RPMI7951 (cell line): ENCODE data around the gene ZSCAN25.

DNA sequence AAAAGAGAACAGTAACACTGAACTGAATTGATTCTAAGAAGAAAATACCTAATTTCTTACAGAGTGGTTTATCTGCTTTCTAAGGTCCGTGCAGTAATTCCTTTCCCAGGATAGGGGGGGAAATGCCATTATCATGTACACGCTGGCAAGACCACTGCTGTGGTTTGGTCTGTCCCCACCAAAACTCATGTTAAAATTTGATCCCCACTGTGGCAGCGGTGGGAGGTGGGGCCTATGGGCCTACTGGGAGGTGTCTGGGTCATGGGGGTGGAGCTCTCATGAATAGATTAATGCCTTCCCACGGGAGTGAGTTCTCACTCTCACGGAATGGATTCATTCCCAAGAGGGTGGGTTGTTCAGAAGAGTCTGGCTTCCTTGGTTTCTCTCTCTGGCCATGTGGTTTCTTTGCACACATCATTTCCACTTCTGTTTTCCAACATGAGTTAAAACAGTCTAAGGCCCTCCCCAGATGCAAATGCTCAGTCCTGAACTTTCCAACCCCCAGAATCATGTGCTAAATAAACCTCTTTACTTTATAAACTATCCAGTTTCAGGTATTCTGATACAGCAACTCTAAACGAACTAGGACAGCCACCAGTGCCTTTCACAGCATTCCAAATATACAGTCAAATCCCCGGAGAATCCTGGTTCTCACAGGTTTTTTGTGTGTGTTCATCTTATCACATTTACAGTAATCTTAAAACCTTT is 44.4 kb downstream of the SMURF1 start:
- RAMPAGE, long total RNA = no peak

- RAMPAGE, long total RNA = no peak
Observed at GRCh38 chr7:99141652-99142849, 1.9 kb downstream of the SMURF1 start.

- RAMPAGE, long total RNA = no peak
Observed at GRCh38 chr7:99210065-99210763, 2.3 kb upstream of the KPNA7 start.

DNA sequence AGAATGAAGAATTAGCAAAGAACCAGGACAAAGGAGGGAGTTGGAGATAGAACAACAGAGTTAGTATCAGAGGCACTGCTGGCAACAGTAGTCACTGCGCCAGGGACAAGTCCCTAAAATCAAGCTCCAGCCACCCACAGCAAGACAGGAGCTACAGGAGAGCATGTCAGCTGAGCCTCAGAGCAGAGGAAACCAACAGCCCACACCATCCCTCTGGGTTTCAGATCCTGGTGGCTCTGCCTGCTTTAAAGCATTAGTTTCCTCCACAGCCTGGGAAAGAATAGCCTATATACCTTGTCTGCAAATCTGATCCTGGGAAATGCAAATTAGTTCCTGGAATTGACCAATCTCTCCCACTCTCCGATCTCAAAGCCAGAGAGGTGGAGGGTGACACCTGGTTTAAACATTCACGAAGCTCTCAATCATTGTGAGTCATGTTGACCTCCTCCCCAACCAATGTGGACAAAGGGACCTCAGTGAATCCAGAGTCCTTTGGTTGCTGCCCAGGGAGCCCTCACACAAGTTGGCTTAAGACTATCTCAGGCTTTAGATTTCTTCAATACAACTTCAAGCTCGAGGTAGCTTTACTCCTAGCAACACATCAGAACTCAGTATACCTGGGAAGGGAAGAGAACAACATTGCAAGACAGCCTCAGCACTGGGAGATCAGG is 3.7 kb upstream of the KPNA7 start:
- RAMPAGE, long total RNA = no peak

DNA sequence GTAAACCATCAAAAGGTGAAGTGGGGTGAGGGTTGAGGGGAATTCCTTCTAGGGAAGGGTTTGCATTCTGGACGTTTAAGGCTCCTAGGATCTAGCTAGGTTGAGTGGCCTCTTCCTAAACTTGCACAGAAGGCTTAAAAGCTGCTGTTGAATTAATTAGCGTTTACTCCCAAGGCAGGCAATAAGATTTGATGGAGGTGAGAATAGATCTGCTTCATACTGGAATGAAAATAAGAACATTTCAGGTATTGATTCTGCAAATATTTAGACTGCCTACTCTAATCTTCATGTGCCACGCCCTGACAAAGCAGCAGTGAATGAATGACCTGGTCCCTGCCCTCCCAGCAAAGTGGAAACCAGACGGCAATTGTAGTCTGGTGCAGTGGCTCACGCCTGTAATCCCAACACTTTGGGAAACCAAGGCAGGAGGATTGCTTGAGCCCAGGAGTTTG is 11.4 kb upstream of the KPNA7 start:
- RAMPAGE, long total RNA = no peak

- RAMPAGE, long total RNA = no peak
Observed at GRCh38 chr7:99394166-99394815, 14.1 kb downstream of the PDAP1 start.

DNA sequence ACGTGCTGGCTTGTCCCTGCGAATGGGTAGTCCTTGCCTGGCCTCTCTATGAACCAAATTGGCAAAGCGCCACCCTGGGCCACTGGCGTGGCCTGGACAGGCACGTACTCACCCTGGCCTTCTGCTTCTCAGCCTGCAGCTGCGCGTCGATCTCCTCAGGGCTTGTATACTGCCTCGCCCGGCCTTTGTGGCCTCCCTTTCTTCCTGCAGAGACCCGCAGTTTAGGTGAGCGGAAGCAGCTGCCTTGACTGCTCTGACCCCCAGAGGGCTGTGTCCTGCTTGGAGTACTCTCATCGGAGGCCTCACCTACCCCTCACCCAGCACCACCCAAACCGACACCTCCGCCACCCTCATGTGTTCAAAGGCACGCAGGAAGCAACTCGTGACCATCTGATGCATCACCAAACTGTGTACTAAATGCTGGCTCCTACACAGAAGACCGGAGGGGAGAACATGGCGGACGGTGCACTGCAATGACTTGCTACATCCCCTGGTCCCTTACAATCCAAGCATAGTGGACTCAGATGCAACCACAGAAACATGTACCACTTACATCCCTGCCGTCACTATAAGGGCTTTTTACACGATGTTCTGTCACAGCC is 3.5 kb downstream of the PDAP1 start:
- RAMPAGE, long total RNA = no peak

DNA sequence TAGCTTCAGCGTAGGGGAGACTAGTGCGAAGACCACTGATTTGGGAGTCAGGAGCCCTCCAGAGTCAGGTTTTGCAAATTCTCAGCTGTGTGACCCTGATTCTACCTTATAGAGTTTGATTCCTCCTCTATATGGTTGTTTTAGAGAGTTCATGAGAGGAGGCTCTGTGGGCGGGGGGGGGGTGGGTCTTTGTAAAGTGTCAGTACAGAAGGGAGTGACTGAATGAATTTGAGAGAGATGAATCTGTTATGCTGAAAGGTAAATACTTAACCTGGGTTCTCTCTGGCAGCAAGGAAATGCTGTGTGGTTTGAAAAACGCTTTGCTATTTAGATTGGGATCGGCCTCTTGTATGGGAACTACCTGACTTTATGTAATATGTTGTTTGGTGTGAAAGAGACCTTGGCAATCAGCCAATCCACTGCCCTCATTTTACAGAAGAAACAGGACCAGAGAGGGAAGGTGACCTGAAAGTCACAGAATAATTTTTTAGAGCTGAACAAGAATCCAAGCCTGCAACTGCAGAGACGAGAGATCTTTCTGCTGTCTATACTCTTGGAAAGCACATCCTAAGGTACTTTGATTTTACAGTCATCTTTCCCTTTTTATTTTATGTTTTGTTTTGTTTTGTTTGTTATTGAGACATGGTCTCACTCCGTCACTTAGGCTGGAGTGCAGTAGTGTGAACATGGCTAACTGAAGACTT is 981 bp downstream of the BUD31 start:
- RAMPAGE, long total RNA = no peak

DNA sequence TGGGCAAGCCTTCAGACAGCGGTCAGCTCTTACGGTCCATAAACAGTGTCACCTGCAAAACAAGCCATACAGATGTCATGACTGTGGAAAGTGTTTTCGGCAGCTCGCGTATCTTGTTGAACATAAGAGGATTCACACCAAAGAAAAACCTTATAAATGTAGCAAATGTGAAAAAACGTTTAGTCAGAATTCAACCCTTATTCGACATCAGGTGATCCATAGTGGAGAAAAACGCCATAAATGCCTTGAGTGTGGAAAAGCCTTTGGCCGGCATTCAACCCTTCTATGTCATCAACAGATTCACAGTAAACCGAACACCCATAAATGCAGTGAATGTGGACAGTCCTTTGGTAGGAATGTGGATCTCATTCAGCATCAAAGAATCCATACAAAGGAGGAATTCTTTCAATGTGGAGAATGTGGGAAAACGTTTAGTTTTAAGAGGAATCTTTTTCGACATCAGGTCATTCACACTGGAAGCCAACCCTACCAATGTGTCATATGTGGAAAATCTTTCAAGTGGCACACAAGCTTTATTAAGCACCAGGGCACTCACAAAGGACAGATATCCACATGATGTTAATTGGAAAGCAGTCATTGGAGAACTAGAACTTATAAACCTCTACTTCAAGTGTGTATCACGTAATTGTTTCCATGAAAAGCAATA is 13.0 kb downstream of the ZNF394 start:
- RAMPAGE, long total RNA = no peak

GRCh38 chr7:99561598-99562103 is 3.2 kb downstream of the ZNF655 start:
- RAMPAGE, long total RNA = no peak

GRCh38 chr7:99616256-99617129 is at the start of gene ZSCAN25:
Gene ZSCAN25 (plus strand): TSS chr7:99616946.
- RAMPAGE, long total RNA = no peak

- RAMPAGE, long total RNA = no peak
Observed at GRCh38 chr7:99649402-99649840, 30.4 kb downstream of the CYP3A5 start.

DNA sequence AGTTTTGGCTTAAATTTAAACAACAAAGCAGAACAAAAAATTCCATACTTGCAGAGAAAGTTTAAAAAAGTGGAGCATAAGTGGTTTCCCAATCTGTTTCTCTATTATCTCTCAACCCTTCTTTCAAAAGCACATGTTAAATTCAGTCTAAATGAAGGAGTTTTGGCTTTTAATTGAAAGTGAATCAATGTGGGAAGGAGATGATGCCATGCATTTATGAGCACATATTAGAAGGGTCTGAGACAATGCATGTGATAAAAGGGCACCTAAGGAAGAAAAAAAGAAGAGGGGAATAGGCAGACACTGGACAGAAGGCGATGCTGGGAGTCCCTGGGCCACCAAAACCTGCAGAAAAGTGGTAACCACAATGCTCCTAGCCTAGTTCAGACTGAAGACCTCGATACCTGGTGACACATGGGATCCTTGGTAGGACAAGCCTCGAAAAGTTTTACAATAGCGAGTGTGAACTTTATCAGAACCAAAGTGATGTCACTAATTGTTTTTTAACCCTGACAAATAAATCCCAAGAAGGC is 6.2 kb downstream of the CYP3A5 start:
- RAMPAGE, long total RNA = no peak

GRCh38 chr7:99729467-99729856 is 5.5 kb downstream of the CYP3A7 start:
- RAMPAGE, long total RNA = no peak

- RAMPAGE, long total RNA = no peak
Observed at GRCh38 chr7:99828691-99829335, 1.0 kb downstream of the CYP3A43 start.

- RAMPAGE, long total RNA = no peak
Observed at GRCh38 chr7:99832904-99833215, 5.0 kb downstream of the CYP3A43 start.

DNA sequence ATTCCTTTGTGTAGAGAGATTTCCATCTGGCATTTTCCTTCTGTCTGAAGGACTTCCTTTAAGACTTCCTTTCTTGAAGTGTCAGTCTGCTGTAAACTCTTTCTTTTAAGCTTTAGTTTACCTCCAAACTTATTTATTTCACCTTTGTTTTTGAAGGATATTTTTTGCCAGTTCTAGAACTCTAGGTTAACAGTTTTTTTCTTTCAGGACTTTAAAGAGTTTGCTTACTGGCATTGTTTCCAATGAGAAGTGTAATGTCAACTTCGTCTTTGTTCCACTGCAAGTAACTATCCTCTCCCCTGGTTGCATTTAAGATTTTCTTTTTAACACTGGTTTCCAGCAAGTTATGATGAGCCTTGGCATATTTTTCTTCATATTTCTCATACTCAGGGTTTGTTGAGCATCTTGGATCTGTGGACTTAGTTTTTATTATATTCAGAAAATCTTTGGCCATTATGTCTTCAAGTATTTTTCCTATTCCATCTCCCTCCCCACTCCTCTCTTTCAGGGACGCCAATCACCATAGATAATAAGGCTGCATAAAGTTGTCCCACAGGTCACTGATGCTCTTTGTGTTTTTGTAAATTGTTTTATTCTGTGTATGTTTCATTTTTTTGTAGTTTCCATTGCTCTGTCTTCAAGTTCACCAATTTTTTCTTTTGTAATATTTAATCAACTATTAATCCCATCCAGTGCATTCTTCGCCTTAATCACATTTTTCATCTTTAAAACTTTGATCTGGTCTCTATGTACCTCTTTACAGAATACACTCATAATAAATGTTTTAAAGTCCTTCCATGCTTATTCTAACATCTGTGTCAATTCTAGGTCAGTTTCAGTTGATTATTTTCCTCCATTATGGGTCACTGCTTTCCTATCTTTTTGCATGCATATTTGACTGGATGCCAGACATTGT is 18.5 kb downstream of the TRIM4 start:
- RAMPAGE, long total RNA = no peak

DNA sequence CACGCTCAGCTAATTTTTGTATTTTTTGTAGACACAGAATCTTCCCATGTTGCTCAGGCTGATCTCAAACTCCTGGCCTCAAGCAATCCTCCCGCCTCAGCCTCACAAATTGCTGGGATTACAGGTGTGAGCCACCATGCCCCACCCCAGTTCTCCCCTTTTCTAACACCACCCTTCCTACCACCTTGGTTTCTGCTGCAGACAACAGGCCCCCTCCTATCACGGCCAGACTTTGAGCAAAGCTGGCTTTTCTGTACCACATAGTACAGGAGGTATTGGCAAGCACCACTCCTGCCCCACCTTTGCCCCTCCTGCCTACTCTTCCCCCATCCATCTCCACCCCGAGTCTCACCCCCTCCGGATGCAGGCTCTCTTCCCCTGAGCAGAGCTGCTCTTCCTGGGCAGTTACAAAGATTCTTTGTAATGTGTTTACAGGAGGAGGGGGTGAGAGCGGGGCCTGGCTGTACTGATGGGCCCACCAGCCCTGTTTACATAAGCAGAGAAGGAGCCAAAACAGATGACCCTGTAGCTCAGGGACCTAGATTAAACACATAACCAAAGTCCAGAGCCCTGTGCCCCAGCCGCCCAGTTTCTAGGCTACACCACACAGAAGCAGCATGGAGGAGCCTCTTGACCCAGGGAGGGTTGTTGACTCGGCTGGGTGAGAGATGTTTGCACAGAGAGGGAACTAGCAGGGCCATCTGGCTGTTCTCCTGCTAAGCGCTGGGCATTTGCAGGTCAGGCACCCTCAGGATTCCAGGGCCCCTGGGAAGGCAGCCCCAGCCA is 11.7 kb upstream of the ZKSCAN1 start:
- RAMPAGE, long total RNA = no peak

DNA sequence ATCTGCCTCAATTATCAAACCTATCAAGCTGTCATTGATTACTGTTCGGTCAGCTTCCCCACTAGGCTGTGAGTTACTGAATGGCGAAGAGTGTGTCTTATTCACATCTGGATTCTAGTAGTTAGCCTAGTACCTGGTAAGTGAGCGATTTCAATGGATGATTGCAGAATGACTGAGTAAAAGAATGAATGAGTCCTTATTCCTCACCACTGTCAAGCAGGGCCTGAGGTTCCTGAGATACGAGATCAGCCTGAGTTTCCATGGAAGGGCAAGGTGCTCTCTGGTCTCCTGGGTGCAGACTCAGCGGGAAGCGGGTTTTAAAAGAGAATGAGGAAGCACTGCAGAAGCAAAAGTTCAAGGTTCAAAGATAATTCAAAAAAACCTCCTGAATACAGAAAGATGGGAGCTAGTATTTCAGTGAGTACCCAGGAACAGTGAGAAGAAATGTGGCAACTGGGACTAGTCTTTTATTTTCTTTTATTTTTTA is 4.4 kb downstream of the ZNF3 start:
- RAMPAGE, long total RNA = no peak

- RAMPAGE, long total RNA = no peak
Observed at GRCh38 chr7:100243314-100243936, 23.7 kb downstream of the PVRIG start.